ENCODE data around the genes ACVR1 and DAPL1.

- PRO-cap, result no peak
- RAMPAGE, long total RNA, result no peak
- RRBS, result no CpG with 5 or more reads among the region's 7 CpGs
These were observed 44.8 kb upstream of the CYTIP start for GRCh38 chr2:157488677-157489103.

GRCh38 chr2:157566188-157566642 is 62.4 kb downstream of the ACVR1C start:
- PRO-cap, result no peak
- RAMPAGE, long total RNA, result no peak
- RRBS, result no CpG with 5 or more reads among the region's 18 CpGs

DNA sequence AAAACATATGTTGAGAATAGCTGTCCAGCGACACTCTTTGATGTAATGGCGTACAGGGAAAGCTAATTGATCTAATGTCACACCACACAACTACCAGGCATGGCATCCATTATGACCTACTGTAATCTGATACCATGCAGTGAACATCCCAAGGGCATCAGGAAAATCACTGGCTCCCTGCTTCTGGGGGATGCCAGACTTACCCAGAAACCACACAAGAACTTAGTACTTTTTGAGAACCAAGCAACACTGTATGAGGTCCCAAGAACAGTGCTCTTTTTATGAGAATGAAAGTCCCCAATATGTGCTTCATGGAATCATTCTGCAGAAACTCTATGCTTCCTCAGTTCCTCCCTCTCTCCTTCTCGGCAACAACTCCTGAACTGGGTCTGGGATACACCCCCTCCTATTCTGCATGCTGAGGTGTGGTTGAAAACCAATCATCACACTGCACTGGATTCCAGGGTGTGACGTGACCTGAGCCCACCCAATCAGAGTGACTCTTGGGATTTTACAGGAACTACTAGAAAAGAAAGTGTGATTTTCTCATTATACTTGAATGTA is 36.5 kb downstream of the ACVR1 start:
- PRO-cap, result no peak
- RAMPAGE, long total RNA, result no peak
- RRBS, result no CpG with 5 or more reads among the region's 4 CpGs

DNA sequence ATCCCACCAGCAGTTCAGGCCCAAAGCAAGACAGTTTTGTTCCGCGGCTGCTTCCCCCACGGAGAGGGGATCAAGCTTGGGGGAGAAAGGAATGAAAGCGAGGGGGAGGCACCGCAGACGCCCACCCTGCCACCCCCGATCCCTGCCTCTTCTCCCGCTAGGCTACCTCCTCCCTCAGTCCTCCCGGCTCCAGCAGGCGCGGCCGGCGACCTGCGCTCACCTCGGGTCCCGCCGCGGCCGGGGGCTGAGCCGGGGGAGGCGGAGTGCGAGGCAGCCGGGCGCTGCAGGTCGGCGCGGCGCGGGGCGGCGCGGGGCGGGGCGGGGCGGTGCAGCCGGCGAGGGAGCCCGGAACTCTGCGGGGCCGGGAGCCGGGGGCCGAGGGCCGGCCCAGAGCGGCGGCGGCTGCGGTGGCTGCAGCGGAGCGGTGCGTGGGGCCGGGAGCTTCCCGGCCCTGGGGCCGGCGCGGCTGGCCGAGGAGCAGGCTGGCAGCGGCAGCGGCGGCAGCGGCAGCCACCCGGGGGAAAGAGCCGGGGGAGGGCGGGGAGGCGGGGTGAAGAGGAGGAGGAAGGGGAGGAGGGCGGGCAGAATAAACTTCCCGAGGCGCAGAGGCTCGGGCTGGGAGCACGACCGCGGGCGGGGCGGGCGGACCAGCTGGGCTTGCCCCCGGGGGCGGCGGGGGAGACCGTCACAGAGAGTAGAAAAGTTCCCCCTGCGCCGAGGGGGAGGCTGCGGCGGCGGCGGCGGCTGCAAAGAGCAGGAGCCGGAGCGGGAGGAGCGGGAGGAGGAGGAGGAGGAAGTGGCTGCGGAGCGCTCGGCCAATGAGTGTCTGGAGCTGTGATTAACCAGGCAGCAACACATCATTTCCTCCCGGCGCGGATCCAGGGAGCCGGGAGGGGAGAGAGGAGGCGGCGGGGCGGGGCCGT is at the start of gene ACVR1:
Gene ACVR1 (minus strand): TSS at position 755 of the 923 bp plus-strand sequence.
- PRO-cap, result bidirectional peak, plus-strand start at position 364 of the sequence, minus-strand start at position 246 of the sequence; bidirectional peak, plus-strand start at position 591 of the sequence, minus-strand start at position 524 of the sequence; bidirectional peak, plus-strand start outside the sequence, minus-strand start at position 728 of the sequence
- RAMPAGE, long total RNA, result no peak
- RRBS, result 2% methylated on average over 50 of the region's 99 CpGs

DNA sequence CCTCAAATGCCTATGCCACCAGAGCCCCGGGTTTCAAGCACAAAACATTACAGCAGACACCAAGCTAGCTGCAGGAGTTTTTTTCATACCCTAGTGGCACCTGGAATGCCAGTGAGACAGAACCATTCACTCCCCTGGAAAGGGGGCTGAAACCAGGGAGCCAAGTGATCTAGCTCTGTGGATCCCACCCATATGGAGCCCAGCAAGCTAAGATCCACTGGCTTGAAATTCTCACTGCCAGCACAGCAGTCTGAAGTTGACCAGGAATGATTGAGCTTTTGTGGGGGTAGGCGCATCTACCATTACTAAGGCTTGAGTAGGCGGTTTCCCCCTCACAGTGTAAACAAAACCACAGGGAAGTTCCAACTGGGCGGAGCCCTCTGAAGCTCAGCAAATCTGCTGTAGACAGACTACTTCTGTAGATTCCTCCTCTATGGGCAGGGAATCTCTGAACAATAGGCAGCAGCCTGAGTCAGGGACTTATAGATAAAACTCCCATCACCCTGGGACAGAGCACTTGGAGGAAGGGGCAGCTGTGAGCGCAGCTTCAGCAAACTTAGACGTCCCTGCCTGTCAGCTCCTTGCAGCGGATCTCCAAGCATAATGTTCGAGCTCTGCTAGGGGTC is 96.7 kb downstream of the CCDC148 start:
- PRO-cap, result no peak
- RAMPAGE, long total RNA, result no peak
- RRBS, result no CpG with 5 or more reads among the region's 8 CpGs

DNA sequence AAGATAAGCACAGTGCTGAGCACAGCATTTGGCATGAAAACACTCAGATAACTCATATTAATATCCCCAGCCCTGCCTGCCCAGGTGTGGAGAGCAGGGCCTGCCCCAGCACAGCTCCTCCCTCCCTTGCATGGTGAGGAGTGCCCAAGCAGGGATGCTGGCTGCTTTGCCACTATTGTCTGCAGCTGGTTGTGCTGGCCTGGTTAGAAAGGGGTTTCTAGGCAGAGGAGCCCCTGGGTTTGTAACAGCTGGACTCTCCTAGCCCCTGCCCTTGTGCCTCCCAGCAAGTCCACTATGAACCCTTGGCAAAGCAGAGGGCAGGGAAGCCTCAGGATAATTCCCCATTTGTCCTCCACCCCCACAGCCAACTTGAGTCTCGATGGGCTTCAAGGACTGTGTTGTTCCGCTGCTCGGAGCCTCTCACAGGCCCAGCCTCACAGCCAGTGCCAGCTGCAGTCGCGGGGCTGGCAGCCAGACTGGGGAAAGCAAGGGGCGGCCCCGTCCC is 72.1 kb upstream of the DAPL1 start:
- PRO-cap, result no peak
- RAMPAGE, long total RNA, result no peak
- RRBS, result no CpG with 5 or more reads among the region's 7 CpGs

DNA sequence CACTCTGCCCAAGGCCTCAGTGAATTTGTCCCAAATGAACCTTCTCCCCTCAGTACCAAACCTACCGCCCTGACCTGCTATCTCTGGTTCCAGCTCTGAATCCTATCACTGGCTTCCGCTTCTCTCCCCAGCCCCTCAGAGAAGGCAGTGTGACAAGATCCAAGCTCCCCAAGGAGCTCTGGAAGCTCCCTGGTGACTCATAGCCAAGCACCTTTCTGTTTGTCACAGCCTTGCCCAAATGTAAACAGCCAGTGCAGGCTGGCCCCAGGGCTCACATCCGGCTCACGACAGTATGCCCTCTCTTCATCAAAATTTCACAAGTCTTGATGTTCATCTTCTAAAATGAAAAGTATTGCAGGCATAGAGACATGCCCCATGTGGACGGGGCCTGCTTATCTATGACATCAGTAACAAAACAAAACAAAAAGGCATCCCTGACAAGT is 71.2 kb upstream of the DAPL1 start:
- PRO-cap, result no peak
- RAMPAGE, long total RNA, result no peak
- RRBS, result no CpG with 5 or more reads among the region's 5 CpGs

DNA sequence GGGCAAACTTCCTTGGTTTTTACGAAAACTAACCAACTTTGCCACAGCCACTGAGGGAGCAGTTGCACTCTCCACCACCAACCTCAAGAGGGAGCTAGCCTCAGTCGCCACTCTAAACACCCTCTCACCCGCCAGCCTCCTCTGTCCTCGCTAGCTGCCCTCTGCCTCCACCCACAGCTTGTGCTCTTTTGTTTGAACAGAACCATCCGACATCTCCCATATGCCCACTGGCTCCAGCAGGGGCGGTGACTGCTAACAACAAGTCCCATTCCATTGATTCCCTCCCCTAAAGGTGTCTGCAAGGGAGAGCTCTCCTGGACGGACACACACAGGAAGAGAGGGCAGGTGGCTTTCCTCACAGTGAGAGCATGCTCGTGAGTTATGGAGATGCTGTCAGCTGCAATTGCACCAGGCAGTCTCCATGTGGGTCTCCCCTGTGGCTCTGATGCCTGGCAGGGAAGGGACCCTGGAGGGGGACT is 70.8 kb upstream of the DAPL1 start:
- PRO-cap, result no peak
- RAMPAGE, long total RNA, result no peak
- RRBS, result no CpG with 5 or more reads among the region's 8 CpGs

GRCh38 chr2:158743688-158744313 is 51.3 kb upstream of the DAPL1 start:
- PRO-cap, result no peak
- RAMPAGE, long total RNA, result no peak
- RRBS, result no CpG with 5 or more reads among the region's 2 CpGs

- PRO-cap, result no peak
- RAMPAGE, long total RNA, result no peak
- RRBS, result no CpG with 5 or more reads among the region's 7 CpGs
These were observed at the start of gene DAPL1 for GRCh38 chr2:158795029-158795553. TSS of gene DAPL1 (plus strand) at chr2:158795317.

- PRO-cap, result no peak
- RAMPAGE, long total RNA, result no peak
- RRBS, result no CpG with 5 or more reads among the region's 7 CpGs
These were observed 31.4 kb upstream of the TANC1 start for GRCh38 chr2:158936856-158937556.

DNA sequence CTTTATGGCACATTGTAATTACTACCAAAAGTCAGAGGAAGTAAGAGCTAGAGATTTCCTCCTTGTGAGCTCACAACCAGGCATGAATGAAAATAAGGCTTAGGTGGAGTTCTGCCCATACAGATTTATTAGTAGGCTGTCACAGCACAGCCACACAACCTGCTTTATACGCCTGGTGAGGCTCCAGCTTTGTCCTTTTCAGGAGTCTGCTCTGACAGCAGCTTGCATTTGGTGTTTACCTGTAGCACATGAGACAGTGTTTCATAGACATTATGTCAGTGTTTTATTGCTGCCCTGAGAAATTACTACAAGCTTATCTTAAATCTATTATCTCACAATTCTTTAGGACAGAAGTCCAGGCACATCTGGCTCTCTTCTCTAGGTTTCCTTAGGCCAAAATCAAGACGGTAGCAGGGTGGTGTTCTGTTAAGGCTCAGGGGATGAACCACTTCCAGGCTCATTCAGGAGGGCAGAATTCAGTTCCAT is 156.7 kb downstream of the TANC1 start:
- PRO-cap, result no peak
- RAMPAGE, long total RNA, result no peak
- RRBS, result no CpG with 5 or more reads among the region's 2 CpGs

- PRO-cap, result no peak
- RAMPAGE, long total RNA, result no peak
- RRBS, result no CpG with 5 or more reads among the region's 4 CpGs
These were observed 145.2 kb downstream of the WDSUB1 start for GRCh38 chr2:159141165-159141740.

- PRO-cap, result no peak
- RAMPAGE, long total RNA, result no peak
- RRBS, result no CpG with 5 or more reads among the region's 4 CpGs
These were observed 122.0 kb downstream of the WDSUB1 start for GRCh38 chr2:159164468-159164955.

- PRO-cap, result no peak
- RAMPAGE, long total RNA, result no peak
- RRBS, result no CpG with 5 or more reads among the region's 6 CpGs
These were observed 96.0 kb upstream of the WDSUB1 start for GRCh38 chr2:159382341-159383087.

- PRO-cap, result no peak
- RAMPAGE, long total RNA, result no peak
- RRBS, result no CpG with 5 or more reads among the region's 11 CpGs
These were observed 70.0 kb downstream of the BAZ2B start for GRCh38 chr2:159546143-159546862.

DNA sequence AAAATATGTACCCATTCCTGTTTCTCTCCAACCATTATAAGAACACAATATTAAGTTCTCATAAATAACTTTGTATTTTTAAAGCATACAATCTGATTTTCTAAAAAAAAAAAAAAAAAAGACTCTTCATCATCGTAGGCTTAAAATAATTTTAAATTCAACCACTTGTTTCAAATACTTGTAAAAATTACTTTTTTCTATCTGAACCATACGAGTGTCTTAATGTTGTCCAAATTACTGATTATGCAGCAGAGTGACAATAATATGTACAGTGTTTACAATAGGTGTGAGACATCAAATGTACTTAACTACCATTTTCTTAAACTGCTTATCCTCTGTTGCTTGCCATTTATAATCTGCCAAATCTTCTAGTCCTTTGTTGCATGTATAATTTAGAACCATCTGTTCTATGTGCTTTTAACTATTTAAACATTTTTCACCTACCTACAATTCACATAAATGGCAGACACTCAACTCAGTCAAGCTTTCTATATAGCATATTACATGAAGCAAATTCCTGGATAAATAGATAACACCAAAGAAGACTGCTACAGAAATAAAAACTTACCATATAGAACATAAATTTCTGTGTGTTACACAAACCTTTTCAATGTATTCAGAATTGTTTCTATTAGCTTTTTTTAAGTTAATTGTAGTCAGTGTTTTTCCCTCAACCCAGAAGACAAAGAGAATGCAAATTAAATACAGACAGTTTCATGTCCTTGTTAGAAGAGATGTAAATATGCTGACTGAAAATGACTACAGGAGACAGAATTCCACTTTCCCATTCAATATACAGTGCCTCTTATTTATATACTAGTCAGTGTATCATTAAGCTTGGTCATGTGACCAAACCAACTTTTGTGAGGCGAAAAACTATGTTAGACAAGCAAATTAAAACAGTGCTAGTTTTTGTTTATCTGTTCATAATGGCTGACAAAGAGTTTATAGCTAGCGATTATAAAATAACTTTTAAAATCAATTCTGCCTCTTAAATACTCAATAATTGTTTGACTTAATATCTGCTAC is 2.7 kb downstream of the BAZ2B start:
- PRO-cap, result no peak
- RAMPAGE, long total RNA, result no peak
- RRBS, result no CpG with 5 or more reads among the region's 4 CpGs

DNA sequence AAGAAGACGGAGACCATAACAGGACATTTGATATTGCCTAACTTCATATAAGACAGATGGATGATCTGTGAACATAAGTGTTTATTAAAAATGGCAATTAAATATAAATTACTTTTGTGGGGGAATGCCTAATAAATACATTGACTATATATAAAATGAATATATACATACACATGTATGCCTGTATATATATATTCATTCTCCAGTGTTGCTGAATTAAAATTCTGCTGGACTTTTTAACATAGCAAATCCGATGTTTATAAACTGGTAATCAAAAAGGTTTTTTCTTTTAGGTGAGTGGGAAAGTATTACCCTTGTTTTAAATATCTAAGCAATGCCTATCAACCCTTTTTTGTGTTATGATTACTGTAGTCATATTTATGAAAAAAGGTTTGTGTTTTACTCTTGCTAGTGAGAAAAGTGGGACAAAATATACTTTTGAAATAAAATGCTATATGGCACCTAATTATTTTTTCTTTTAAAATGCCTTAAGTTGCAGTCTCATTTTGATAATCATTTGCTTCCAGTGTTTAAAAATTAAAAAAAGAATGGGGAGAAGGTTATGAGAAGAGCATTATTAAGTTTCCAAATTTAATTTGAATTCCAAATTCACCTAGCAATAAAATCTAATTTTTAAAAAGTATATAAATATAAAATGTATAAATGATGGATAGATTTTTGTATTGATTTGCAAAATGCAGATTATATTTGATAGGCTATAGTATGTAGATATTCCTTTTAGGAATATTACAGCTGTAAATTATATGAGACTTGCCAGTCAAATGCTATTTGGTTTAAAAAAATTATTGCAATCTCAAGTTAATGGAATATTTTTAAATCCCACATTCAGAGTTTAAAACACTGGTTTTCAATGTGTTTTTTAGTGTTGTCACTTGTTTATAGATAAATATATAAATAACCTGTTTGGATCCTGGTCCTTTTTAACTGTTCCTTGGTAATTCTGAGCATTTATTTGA is 30.4 kb downstream of the CD302 start:
- PRO-cap, result no peak
- RAMPAGE, long total RNA, result no peak
- RRBS, result no CpG with 5 or more reads among the region's 2 CpGs

- PRO-cap, result no peak
- RAMPAGE, long total RNA, result no peak
- RRBS, result no CpG with 5 or more reads among the region's 1 CpG
These were observed 23.2 kb downstream of the CD302 start for GRCh38 chr2:159774560-159775380.

DNA sequence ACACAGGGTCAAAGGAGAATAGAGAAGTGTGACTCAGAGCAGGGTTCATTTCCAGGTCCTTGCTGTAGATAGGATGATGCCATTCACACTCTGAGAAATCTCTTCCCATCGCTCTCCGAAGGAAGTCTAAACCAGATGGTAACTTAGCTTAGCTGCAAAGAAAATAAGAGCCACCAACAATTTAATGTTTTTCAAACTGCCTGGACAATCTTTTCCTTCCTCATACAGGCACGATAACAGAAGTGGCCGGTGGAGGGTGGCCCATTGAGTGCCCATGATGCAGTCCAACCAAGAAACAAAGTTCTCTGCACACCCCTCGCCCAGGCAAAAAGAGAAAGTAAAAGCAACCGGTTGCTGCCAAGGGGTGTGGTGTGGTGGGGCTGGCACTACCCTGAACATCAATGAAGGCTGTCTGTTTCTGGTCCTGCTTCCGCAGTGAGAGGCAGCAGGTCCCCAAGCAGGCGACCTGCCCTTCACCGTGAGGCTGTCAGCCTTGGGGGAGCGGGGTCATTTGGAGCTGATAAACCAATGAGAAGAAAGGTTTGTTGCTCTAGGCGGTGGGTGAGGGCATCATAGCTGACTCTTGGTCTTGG is 1.0 kb downstream of the LY75 start:
- PRO-cap, result no peak
- RAMPAGE, long total RNA, result no peak
- RRBS, result 3% methylated on average over 3 of the region's 11 CpGs